H7 (cell line): ENCODE results near the gene TFIP11.

DNA sequence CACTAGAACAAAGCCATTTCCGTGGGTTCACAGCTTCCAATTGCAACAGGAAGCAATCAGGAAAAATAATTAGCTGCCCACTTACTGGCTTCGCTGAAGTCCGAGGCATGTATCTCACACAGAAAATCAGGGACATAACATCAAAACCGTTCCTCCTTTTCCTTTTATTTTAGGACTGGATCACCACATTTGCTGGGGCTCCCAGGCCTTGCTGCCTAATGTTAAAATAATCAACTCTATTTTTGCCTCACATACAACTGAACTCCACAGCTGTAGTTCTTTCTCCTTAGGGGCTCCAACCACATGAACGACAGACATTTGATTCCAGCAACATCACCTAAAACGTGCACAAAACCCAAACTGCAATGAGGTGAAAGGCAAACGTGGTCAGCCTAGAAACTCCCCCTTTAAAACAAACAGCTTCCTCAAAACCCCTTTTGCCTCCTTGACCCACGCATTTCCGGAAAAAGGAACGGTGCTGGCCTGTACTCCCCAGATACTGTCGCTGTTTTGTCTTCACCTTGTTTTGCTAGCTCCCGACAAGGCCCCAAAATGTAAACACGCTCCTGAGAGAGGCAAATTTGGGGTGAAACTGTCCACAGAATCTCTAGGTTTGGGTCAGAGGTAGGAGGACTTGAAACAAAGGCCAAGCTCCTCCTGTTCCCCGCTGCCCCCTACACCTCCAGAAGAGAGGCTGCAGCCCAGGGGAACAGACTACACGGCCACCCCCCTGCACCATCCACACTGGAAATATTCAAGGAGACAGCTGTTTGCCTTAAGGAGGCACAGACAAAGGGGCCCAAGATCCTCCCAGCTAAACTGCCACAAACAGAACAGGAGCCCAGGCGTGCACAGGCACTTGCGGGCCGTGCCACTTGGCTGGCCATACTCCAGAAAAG lies 160.8 kb upstream of the GRK3 start:
- RAMPAGE, long total RNA = no peak

DNA sequence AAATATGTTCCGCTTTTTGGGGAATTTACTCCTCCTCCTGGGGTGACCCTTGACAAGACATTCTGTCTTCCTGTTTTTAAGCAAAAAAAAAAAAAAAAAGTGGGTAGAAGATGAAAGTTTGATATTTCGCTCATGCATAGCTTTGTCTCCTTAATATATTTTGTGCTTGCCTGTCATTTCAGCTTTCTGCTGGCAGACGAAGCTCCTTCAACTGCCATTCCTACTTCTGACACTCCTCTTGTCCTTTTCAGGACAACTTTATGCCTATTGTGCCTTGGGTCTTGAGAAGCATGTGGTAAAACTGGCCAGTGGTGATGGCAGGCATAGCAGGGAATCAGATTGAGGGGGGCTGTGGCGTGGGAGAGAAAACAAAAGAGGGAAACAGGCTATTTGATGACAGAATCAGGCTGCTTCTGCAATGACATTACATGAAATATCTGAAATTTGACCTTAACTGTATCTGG lies 1.3 kb upstream of the GRK3 start:
- RAMPAGE, long total RNA = no peak

- RAMPAGE, long total RNA = no peak
Observed at GRCh38 chr22:25697835-25698327, 44.1 kb upstream of the MYO18B start.

GRCh38 chr22:25844200-25844570 lies 102.2 kb downstream of the MYO18B start:
- RAMPAGE, long total RNA = no peak

DNA sequence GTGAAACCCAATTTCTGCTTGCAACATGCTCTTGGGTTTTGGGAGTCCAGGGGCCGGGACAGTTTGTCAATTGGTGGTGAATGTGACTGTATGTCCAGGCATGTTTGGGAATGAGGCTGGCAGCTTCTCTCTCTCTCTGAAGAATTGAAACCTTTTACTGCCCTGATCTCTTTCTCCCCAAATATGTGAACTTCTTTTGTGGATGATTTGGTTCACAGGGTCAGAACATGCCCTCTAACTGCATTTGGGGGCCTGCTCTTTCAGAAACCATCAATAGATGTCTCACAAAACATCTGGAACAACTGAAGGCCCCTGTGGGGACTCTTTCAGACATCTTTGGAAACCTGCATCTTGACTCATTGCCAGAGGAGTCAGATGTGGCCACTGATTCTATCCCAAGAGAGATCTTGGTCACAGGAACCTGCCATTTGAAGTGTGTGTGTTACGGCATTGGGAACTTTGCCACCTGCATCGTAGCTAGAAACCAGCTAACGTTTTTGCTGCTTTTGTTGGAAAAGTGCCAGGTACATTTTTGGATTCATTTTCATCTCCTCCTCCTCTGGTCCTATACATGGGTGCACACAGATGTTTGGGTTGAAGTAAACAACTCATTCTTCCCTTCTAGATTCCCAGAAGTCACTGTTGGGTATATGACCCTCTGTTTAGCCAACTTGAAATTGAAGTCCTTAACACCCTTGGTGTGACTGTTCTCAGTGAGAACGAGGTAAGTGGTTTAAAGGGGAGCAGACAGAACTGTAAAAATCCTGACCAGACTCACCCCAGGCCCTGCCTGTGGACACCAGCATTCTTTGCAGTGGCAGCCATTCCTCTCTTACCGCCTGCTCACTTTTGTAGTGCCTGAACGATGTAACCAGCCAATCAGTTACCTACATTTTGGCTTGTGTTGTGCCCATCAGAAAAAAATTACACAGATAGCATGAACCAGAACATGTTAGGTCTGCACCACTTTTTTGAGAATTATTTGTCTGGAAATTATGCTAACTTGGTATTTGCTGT lies 4.4 kb downstream of the SRRD start:
- RAMPAGE, long total RNA = no peak

DNA sequence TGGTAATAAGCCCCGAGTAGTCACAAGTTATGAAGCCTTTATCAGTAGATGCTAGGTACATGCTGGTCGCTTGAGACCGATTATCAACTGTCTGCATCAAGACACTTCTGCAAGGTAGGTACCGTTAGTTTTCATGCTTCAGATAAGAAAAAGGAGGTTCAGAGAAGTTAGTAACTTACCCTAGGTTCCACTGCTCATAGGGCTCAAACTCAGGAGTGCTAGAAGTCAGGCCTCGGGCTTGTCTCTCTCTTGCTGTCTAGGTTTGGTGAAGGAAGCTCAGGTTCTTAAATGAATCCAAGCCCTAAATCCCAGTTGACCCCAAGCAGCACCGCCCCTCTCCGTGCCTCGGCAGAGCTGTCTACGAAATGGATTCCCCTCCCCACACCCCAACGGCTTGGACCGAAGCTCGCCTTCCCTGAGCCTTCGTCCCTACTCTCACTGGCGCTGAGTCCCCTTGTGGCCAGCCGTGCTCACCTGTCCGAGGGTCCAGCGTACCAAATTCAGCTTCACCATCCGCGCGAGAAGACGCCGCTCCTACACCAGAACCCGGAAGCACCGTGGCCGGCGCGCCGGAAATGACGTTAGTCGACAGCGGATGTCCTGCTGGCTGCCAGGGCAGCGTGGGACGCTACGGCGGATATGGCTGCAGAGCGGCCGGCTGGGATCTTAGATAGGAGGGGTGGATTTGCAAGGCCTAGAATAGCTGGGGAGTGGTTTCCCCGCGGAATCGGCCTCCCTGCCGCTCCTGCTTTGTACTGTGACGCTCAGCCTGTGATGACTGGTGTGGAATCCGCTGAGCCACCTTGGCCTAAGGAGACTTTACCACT lies at the start of gene TFIP11:
TFIP11 (minus strand) TSS at position 554 of the 827 bp plus-strand sequence.
- RAMPAGE, long total RNA = start-site peak on the minus strand centred at position 516 of the sequence, 20 bp wide, 18 reads; start-site peak on the plus strand centred at position 609 of the sequence, 50 bp wide, 33 reads

GRCh38 chr22:26529334-26530328 lies 17.4 kb upstream of the TFIP11 start:
- RAMPAGE, long total RNA = no peak

GRCh38 chr22:26550172-26551303 lies 38.3 kb upstream of the TFIP11 start:
- RAMPAGE, long total RNA = no peak

DNA sequence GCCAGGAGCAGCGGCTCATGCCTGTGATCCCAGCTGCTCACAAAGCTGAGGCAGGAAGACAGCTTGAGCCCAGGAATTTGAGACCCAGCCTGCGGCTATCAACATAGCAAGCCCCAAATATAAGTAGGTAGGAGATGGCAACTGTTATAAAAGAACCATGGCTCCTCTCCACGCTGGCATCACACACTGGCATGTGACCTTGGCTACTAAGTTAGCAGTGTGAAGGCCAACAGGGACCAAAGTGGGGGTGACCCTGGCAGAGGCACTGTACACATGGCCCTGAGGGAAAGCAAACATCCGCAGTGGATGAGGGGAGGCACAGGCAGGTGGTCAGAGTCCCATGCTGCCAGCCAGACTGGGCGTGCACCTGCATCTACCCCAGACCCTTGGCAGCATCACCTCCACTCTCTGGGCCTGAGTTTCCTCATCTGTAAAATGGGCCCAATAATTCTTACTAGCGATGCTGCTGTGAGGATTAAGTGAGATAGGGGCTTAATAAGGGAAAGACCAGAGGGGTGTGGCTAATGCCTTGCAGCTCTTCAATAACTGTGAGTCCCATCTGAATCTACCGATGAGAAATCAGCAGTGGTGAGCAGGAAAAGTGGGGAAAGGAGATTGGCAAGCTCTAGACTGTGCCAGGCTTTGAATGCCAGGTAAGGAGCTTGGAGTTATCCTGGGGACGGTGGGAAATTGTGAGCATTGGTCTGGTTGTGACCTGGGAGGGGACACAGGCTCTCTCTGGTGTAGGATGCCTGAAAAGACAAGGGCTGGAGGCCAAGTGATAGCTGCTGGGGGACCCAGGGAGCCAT lies 32.8 kb downstream of the TPST2 start:
- RAMPAGE, long total RNA = no peak

DNA sequence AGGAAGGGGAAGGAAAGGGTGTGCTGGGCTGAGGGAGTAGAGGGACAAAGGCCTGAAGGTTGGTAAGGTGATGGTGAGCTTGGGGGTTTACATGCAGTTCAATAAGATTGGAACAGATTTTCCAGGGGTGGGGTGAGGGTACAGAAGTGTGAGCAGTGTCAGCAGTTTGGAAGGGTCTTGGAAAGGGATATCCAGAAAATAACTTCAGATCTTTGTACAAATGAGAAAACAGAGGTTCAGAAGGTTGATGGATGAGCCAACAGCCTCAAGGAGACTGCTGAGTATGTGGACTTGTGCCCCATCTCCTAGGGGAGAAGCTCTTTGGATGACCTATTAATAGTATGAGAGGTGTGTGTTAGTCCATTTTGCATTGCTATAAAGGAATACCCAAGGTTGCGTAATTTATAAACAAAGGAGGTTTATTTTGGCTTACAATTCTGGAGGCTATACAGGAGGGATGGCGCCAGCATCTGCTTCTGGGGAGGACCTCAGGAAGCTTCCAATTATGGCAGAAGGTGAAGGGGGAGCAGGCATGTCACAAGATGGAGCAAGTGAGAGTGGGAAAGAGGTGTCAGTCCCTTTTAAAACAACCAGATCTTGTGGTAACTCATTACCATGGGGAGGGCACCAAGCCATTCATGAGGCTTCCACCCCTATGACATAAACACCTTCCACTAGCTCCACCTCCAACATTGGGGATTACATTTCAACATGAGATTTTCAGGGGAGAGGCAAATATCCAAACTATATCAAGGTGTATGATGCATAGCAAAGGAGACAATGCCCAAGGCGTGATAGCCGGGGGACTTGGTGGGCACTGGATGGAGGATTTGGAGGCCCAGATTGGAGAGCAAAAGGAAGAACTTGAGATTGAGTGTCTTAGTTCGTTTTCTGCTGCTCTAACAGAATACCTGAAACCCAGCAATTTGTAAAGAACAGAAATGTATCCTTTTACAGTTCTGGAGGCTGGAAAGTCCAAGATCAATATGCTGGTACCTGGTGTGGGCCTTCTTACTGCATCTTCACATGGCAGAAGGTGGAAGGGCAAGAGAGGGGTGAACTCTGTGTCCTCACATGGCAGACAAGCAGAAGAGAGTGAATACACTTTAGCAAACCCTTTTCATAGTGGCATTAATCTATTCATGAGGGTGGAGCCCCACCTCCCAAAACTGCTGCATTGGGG lies 105.5 kb downstream of the CRYBA4 start:
- RAMPAGE, long total RNA = no peak

DNA sequence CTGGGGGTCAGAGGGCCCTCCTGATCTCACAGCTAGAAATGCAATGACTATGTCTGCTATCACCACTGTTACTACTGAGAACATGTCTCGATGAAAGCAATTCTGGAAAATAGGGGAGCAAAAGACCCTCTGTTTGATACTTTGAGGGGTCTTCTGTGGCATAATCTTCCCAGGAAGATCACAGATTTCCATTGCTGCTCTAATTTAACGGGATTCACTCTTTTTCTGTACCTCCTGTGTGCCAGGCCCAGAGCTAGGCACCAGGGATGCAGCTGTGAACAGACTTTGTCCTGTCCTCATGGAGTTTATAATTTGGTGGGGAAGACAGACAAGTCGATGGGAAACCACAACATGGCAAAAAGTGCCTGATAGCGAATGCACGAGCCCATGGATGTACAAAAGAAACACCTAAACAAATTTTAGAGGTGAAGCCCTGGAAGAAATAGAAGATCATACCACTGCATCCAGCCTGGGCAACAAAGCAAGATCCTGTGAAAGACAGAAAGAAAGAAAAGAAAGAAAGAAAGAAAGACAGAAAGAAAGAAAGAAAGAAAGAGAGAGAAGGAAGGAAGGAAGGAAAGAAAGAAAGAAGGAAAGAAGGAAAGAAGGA lies 218.6 kb downstream of the CRYBA4 start:
- RAMPAGE, long total RNA = no peak

DNA sequence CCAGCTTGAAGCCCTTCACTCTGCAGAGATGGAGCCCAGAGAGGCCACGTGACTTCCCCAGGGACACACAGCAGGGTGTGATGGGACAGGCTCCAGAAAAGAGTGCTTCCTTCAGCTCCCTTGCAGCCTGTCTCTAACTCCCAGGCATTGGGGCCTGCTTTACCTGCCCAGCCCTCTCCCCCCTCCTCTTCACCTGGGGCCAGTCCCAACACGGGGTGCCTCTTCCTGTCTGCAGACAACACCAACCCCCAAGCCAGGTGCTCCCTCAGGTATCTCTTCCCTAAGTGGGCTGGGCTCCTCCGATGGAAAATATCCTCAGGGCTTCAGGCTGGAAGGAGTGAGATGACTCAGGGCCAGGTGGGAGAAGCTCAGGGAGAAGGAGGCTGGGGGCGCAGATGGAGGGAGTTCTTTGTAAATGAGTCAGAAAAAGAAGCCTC lies 326.7 kb downstream of the MN1 start:
- RAMPAGE, long total RNA = no peak

DNA sequence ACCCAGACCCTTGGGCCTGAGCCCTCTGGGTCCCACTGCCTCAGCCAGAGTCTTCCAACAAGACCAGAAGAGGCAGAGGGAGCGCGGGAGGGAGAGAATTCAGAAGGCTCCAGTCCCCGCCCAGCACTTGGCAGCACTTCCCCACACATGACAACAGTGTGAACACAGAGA lies 219.9 kb downstream of the MN1 start:
- RAMPAGE, long total RNA = no peak

GRCh38 chr22:27775231-27775689 lies 26.3 kb downstream of the MN1 start:
- RAMPAGE, long total RNA = no peak

DNA sequence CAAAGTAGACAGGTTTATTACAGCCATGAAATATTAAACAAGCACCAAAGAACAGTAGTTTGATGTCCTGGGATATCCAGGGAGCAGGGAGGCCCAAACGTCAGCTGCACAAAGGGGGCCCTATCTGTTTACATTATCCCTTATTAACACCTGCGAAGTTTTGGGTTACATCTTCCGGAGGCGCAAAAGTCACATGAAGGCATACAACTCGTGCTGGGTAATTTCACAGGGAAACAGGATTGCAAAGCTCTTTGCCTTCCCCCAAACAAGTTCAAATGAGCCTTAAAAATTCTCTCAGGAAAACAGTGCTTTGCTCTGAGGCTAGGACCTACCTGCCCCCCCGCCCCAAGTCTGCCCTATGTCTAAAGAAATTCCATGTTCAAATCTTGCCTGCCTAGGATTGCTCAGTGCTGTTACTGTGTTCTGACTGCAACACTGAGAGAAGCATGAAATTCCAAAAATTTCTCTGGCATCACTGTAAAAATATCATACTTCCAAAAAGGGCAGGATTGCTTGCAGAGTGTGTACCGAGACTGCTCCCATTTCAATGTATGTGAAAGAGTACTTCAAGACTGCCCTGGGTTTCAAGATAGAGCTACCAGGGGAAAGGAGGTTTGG lies 8.9 kb downstream of the MN1 start:
- RAMPAGE, long total RNA = no peak

DNA sequence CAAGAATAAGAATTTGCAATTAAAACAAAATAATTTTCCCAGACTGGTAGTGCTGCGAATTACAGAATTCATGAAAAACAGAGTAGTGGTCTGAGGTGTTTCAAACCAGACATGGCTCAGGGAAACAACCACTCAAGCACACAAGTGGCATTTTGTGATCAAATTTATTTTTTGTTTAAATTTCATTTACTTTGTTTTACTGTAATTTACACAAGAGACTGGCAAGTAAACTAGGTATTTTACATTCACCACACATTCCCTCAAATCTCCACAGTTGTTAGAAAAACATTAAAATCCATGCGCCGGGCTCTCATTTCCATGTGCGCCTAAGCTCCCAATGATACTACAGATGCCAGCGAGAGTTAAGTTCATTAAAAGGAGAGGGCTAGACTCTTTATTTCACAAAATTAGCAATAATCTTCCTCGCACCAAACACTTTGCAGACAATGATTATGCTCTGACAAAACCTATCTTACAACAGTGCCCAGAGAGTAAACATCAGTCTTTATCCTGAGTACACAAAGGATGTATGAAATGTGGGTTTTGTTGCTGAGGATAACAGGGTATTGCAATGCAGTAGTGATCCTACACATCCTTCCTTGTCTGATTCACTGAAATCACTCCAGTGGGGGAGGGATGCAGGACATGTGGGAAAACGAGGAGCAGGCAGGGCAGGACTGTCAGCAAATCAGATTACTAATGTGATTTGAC lies 50.1 kb upstream of the MN1 start:
- RAMPAGE, long total RNA = no peak

GRCh38 chr22:27895579-27896049 lies 23.4 kb downstream of the PITPNB start:
- RAMPAGE, long total RNA = no peak

DNA sequence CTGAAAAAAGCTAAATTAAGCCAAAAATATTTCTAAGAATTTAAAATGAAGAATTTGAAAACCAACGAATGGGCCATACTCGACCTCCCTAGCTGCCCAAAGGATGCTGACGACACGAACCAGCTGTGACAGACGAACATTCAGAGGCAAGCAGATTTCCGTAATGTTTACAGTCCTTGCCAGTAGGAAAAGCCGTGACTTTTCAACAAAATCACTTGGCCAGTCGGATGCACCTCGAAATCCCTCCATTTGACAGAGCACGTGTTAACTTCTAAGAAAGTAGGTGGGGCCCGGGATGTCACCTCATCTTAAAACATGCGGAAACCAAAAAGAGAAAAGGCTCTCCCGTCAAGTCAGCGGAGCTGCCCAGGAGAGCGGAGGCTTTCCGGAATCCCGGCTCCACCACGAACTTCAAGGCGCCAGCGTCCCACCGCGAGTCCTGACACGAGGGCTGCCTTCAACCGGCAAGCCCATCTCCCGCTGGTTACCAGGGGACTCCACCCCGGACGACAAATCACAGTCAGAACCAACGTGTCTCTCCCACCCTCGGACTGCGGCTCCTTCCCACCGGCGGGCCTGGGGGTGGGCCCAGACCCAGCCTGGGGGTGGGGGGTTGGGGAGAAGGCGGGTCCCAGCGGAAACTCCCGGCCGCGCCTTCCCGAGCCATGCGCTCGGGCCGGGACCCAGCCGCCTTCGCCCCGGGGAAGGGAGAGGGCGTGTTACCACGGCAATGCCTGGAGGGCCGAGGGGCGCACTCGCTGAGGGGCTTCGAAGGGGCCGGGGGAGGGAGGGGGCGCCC lies 602 bp downstream of the PITPNB start:
- RAMPAGE, long total RNA = no peak

DNA sequence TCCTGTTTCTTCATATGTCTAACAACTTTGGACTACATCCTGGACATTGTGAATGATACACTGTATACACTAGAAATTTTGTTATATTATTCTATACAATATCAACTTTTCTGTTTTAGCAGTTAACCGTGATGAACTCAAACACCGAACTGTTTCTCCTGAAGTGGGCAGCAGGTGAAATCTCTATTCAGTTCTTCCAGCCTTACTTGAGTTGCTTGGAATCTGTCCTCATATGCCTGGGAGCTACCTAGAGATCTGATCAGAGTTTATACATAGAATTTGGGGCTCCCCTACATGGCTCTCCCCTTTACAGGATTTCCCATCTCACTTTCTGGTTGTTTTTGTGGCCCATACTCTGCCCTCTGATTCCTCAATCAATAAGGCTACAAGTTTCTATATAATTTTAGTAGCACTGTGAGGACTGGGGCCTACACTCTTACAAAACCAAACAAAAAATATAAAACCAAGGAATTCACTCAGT lies 362.6 kb upstream of the PITPNB start:
- RAMPAGE, long total RNA = no peak

DNA sequence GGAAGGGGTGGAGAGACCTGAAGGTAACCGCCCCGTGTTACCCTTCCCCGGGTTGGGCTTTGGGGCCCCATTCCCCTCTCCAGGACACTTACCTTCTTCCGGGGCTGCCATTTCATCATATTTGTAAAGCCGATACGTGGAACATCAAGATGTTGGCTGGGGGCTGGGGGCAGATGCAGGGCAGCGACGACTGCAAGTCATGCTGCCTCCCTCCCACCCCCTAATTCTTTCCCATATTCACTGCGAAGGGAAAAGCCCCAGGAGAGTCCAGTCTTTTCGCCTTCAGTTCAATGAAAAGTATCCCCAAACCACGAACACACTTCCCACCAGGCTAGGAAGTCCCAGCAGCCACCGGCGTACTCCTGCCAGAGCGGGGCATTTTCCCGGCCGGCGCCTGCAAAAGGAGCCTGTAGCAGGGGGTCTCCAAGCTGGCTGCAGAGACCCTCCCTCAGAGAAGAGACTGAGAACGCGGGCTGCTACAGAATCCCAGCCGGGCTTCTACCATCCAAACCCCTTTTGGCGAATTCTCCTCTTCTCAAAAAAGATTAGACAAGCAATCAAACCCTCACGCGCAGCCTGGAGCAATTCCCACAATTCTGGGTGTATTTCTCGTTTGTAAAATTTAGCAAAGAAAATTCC lies 236.7 kb downstream of the TTC28 start:
- RAMPAGE, long total RNA = no peak